NB4 (cell line): ENCODE results near the gene C13orf46.

GRCh38 chr13:113973945-113974435 is at the start of gene C13orf46:
Gene C13orf46, minus strand, starts transcription at chr13:113974076.
- RRBS = no CpG with 5 or more reads among the region's 32 CpGs

DNA sequence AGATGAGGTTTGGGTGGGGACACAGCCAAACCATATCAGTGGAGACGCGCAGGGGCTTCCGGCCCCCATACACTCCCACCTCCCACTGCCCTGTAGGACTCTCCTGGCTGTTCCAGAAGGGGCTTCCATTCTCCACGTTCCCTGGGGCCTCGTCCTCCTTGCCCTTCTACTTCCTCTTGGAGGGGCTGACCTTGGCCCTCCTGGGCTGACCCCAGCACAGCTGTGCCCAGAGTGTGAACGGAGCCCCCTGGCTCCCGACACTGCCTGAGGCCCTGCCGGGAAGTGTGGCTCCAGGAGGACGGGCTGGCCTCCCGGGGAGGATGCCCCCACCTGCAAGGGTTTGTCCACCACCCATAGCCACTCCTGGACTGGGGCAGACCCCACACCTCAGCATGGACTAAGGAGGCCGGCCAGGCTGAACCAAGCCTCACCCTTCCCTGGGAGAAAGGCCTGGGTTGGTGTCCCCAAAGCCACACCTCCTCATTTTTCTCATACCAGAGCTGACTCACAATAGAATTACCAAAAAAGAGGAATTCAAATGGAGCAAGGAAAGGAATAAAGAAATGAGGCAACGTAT is 2.8 kb upstream of the C13orf46 start:
- RRBS = 95% methylated on average over 2 of the region's 12 CpGs

DNA sequence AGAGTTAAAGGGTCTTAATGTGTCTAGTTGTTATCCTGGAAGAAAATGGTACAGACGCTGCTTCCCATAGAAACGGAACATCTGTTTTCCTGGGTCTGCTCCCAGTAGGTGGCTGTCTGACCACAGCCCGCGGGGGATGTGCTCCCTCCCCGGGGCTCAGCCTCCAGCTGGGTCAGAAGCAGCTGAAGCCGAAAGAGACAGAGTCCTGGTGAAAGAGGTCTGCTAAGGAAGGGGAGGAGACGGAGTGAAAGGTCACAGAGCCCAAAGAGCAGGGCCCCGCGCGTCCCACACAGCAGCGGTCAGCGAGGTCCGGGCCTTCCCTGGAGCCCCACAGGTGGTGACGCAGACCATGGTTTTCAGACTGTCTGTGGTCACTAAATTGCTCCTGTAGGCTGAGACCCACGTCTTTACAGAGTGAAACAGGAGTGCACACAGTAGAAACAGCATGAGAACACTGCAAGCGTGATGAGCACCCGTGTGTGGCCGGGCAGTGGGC is 51.9 kb upstream of the C13orf46 start:
- RRBS = no CpG with 5 or more reads among the region's 18 CpGs

GRCh38 chr13:114042126-114043001 is 68.5 kb upstream of the C13orf46 start:
- RRBS = 92% methylated on average over 9 of the region's 44 CpGs

DNA sequence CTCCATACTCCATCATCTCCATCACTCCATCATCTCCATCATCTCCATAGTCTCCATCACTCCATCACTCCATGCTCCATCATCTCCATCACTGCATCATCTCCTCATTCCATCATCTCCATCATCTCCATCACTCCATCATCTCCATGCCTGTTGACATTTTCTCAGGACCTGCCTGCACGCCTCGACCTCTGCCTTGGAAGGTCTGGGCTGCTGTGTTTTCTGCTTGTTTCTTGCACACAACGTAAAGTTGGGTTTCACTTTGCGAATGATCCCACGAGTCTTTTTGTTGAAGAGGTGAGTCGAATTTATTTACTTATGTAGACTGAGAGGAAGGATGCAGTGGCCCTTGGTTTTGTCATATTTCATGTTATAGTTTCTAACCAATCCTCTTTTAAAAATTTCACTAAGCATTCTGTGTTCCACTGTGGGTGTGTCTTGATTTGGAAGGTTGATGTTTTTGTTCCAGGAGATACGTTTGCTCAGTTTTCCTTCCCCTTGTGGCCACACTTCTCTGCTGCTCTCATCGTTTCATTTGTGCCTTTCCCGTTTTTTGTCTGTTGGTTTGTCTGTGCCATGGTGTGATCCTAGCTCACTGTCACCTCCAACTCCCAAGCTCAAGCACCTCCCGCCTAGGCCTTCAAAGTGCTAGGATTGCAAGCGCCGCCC is 21.5 kb upstream of the RASA3 start:
- RRBS = no CpG with 5 or more reads among the region's 12 CpGs

- RRBS = no CpG with 5 or more reads among the region's 3 CpGs
These were observed 22.2 kb downstream of the CDC16 start for GRCh38 chr13:114256952-114257300.

GRCh38 chr13:114288095-114288371 is 6.6 kb downstream of the UPF3A start:
- RRBS = no CpG with 5 or more reads among the region's 2 CpGs

DNA sequence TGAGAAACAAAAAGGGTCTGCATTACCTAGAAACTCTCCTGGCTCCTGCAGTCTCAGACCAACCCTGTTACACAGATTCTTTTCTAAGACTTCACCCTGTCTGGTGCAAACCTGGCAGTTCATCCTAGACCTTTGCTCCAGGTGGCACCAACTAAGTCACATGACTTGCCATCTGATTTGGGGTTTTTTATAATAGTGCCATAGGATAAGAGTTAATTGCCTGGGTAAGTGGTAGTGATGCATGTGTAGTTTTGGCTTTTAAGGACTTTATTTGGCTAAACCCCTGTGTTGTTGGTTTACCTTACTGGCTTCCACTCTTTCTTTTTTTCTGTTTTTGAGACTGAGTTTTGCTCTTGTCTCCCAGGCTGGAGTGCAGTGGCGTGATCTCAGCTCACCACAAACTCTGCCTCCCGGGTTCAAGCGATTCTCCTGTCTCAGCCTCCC is 14.4 kb downstream of the CHAMP1 start:
- RRBS = no CpG with 5 or more reads among the region's 3 CpGs